Right lobe of liver (tissue), 4 donors: ENCODE measurements around the genes DNAJC5G and SNX17.

DNA sequence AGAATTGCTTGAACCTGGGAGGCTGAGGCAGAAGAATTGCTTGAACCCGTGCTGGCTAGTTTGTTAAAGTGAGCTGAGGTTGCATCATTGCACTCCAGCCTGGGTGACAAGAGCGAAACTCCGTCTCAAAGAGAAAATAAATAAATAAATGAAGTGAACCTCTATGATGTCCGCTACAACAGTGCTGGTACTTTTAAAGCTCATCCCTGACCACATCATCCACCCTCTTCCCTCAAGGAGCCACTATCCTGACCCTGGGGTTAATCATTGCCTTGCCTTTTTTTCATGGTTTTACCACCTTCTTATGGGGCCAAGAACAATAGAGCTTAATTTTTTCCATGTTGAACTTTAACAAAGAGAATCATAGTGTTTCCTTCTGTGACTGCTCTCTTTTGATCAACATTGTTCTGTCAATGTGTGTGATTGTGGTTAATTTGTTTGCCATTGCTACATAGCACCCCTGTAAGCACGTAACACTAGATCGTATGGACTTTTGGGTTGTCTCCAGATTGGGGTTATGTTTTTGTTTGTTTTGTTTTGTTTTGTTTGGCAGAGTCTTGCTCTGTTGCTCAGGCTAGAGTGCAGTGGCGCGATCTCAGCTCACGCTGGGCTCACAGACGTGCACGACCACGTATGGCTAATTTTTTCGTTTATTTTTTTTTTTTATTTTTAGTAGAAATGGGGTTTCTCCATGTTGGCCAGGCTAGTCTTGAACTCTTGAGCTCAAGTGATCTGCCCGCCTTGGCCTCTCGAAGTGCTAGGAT lies 17.0 kb upstream of the ATRAID start:
- PRO-cap, 4 experiments: peak in 4 of 4 experiments; most common plus-strand start position 577 of the sequence (in 1); most common minus-strand start position 394 of the sequence (in 4)
- RAMPAGE, long total RNA, 2 experiments: no peak in any of the 2 experiments

DNA sequence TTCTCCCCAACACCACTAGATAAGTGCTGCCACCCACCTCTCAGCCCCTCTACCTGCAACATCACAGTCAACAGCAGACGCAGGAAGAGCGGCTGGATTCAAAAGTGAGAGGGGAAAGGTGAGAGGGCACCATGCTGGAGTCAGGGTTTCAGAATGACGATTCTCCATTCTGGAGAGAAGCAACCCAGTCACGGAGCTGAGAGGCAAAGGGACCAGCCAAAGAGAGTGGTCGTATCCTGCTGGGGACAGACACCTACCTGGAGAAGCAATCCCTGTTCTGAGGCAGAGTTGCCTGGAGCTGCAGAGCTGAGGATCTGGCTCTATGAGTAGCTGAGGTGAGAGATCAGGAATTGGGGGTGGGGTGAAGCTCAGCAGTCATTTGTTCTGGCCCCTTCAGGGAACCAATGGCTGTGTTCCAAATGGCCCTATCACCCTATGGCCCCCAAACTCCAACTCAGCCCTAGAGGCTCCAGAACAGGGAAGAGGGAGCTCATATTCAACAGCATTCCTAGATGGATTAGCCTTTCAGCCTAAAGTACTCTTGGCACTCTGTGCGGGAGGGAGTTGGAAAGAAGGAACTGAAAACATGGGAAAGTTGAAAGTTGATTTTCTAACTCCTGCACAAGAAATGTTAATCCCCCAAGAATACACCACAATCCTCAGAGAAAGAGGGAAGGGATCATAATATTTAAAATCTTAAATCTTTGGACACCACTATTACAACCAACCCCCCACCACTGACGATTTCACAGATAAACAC lies 3.3 kb upstream of the ATRAID start:
- PRO-cap, 4 experiments: no peak in any of the 4 experiments
- RAMPAGE, long total RNA, 2 experiments: no peak in any of the 2 experiments

DNA sequence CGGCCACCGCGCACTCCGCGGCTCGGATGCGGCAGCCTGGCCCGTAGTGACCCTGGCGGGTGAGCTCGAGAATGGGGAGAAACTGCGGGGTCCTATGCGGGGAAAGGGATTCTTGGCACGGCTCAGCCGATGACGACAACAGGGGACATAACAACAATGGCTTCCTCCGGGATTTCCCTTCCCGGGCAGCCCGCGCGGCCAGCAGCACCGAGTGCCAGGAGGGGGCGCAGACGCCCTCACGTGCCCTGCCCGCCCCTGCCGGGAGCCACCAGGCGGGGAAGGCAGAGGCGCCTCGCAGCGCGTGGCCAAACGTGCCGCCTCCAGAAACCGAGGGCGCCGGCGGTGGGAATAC lies 2.1 kb upstream of the SLC30A3 start:
- PRO-cap, 4 experiments: no peak in any of the 4 experiments
- RAMPAGE, long total RNA, 2 experiments: no peak in any of the 2 experiments

DNA sequence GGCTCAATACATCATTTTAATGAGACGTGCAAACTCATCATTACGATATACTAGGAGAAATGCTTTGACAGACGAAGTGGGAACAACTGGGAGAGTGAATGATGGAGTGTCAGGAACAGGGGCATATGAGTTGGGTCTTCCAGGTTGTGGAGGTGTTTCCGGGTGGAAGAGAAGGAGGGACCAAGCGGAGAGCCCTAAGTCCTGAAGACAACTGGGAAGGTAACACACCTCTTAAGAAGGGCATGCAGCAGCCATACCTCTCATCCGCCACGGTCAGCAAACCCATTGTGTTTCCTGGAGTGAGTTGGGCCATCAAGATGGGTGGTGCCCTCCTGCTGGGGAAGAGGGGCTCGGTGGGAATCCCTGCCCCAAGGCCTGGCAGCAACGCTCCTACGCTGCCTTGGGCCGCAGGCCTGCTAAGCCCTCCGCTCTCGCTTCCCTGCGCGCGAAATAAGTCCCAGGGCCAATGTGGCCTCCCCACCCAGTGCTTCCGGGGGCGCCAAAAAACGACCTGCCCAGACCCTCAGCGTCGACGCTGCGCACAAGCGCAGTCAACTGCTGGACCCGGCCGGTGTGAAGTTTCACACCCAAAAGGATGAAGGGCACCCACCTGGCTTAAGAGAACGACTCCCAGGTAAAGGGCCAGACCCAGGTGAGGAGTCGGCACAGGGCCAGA lies at the start of gene DNAJC5G:
DNAJC5G (plus strand) TSS at position 514 of the 676 bp plus-strand sequence.
- PRO-cap, 4 experiments: no peak in any of the 4 experiments
- RAMPAGE, long total RNA, 2 experiments: no peak in any of the 2 experiments

DNA sequence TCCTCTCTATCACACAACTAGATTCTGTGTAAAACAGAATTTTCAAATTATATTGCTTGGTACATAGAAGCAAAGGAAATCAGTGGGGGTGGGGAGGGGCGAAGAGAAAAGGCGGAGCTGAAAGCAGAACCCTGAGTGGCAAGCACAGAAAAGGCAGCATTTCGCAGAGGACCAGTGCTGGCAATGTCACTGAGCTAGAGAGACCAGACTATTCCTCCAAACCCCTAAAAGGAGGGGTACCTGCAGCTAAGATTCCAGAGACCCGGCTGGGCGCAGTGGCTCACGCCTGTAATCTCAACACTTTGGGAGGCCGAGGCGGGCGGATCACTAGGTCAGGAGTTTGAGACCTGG lies 5.3 kb downstream of the UCN start:
- PRO-cap, 4 experiments: peak in 4 of 4 experiments; most common plus-strand start position 156 of the sequence (in 4)
- RAMPAGE, long total RNA, 2 experiments: no peak in any of the 2 experiments

GRCh38 chr2:27370516-27370799 lies at the start of gene SNX17:
SNX17 (plus strand) TSS chr2:27370616.
- PRO-cap, 4 experiments: peak in 4 of 4 experiments; most common plus-strand start chr2:27370636 (in 4)
- RAMPAGE, long total RNA, 2 experiments: start-site peak on the plus strand in 2 of 2 experiments, at chr2:27370609-27370641 at its widest, 658 to 659 reads per replicate

GRCh38 chr2:27384579-27385337 lies 4.2 kb upstream of the ZNF513 start:
- PRO-cap, 4 experiments: no peak in any of the 4 experiments
- RAMPAGE, long total RNA, 2 experiments: no peak in any of the 2 experiments

DNA sequence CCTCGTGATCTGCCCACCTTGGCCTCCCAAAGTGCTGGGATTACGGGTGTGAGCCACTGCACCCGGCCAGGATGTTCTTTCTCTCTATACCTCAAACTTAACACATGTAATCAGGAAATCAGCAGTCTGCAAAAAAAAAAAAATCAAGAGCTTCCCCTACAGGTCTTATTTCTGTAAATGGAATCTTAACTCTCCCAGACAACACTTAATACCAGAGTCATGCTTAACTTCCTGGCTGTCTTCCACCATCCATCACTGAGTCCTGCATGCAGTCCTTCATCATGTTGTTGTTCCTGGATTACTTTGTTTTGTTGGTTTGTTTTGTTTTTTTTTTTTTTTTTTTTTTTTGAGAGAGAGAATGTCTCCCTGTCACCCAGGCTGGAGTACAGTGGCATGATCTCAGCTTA lies 11.4 kb upstream of the ZNF513 start:
- PRO-cap, 4 experiments: no peak in any of the 4 experiments
- RAMPAGE, long total RNA, 2 experiments: no peak in any of the 2 experiments

DNA sequence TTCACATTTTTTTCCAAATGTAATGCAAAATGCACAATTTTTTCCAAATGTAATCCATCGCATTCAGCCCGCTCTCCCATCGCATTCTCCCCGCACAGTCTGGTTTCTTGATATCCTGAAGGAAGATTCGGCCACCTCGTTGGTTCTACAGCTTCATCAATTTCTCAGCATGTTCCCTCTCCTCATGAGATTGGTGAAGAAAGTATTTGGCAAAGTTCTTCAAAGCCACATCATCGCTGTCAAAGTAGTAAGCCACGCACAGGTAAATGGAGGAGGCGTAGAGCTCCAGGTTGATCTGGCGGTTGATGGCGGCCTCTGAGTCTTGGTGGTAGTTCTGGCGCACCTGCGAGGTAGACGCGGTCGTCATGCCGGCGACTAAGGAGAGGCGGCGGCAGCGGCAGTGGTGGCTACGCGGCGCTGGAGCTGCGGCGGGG lies 12.5 kb upstream of the ZNF513 start:
- PRO-cap, 4 experiments: no peak in any of the 4 experiments
- RAMPAGE, long total RNA, 2 experiments: no peak in any of the 2 experiments

DNA sequence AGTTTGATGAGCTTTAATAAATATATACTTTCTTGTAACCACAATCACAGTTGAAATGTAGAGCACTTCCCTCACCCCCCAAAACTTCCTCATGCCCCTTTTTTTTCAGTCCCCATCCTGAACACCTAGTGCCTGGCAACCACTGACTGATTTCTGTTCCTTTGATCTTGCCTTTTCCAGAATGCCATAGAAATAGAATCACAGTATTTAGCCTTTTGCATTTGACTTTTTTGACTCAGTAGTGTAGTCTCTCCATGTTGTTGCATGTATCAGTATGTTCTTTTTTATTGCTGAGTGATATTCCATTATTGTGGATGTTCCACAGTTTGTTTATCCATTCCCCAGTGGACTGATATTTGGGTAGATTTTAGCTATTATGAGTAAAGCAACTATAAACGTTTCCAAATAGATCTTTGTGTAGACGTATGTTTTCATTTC lies 14.0 kb downstream of the SUPT7L start:
- PRO-cap, 4 experiments: no peak in any of the 4 experiments
- RAMPAGE, long total RNA, 2 experiments: no peak in any of the 2 experiments

- PRO-cap, 4 experiments: peak in 4 of 4 experiments; most common plus-strand start chr2:27715768 (in 3); most common minus-strand start chr2:27715707 (in 3)
- RAMPAGE, long total RNA, 2 experiments: no peak in any of the 2 experiments
Observed at GRCh38 chr2:27714948-27715895, 51.5 kb downstream of the SLC4A1AP start.

GRCh38 chr2:27723289-27723677 lies 48.2 kb upstream of the MRPL33 start:
- PRO-cap, 4 experiments: peak in 4 of 4 experiments; most common plus-strand start chr2:27723544 (in 2)
- RAMPAGE, long total RNA, 2 experiments: no peak in any of the 2 experiments

GRCh38 chr2:27762824-27763087 lies 8.8 kb upstream of the MRPL33 start:
- PRO-cap, 4 experiments: no peak in any of the 4 experiments
- RAMPAGE, long total RNA, 2 experiments: no peak in any of the 2 experiments

DNA sequence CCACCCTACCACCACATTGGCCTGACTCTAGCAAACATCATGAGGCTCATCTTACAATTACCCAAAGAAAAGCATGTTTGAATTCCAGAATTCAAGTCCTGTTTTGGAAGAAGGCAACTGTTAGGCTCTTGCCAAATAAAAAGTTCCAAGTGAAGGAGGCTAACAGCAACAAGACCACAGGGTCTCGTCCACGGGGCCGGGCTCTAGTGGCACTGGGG lies 64.3 kb upstream of the FOSL2 start:
- PRO-cap, 4 experiments: no peak in any of the 4 experiments
- RAMPAGE, long total RNA, 2 experiments: no peak in any of the 2 experiments

DNA sequence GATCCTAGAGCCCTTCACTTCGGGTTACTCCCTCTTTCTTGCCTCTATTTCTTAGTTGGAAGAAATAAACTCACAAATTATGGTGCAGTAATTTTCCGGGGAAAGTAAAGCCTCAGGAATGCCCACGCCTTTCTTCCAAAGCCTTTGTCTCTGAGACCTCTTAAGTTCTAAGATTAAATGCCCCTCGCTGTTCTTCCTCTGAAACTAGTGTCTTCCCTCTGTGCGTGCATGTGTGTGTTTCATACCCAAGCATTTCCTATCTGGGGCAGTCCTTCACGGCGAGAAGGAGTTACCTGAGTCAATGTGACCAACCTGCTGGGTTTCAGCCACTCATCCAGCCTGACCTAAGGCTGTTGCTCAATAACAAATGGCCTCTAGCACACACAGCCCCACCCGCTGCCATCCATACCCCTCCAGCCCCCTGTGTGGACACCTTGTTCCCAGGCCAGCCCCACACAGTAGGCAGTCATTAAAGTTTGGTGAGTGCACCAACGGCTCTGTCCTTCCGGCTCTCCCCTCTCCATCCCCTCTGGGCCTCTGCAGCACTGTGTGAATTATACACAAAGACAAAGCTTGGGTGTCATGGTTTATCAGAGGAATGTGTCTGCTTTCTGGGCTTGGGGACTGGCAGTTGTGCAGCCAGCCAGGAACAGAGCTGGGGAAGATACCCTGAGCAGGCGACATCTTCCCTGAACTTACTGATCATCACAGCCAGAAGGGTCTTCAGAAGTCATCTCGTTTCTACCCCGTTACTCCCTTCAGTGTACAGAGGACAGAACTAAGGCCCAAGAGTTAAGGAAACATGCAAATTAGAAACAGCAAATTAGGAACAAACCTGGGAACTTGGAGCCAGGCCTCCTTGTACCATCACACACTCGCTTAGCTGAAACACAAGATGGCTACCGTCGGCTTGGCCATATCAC lies 53.7 kb upstream of the FOSL2 start:
- PRO-cap, 4 experiments: peak in 4 of 4 experiments; most common minus-strand start position 262 of the sequence (in 4)
- RAMPAGE, long total RNA, 2 experiments: no peak in any of the 2 experiments

GRCh38 chr2:28408682-28409870 lies 16.4 kb downstream of the FOSL2 start:
- PRO-cap, 4 experiments: peak in 2 of 4 experiments; most common plus-strand start chr2:28409328 (in 1); most common minus-strand start chr2:28409277 (in 1)
- RAMPAGE, long total RNA, 2 experiments: no peak in any of the 2 experiments

GRCh38 chr2:28411274-28411524 lies 18.5 kb downstream of the FOSL2 start:
- PRO-cap, 4 experiments: no peak in any of the 4 experiments
- RAMPAGE, long total RNA, 2 experiments: no peak in any of the 2 experiments

- PRO-cap, 4 experiments: no peak in any of the 4 experiments
- RAMPAGE, long total RNA, 2 experiments: no peak in any of the 2 experiments
Observed at GRCh38 chr2:28417026-28417630, 24.5 kb downstream of the FOSL2 start.

- PRO-cap, 4 experiments: no peak in any of the 4 experiments
- RAMPAGE, long total RNA, 2 experiments: no peak in any of the 2 experiments
Observed at GRCh38 chr2:28417687-28418029, 25.0 kb downstream of the FOSL2 start.

DNA sequence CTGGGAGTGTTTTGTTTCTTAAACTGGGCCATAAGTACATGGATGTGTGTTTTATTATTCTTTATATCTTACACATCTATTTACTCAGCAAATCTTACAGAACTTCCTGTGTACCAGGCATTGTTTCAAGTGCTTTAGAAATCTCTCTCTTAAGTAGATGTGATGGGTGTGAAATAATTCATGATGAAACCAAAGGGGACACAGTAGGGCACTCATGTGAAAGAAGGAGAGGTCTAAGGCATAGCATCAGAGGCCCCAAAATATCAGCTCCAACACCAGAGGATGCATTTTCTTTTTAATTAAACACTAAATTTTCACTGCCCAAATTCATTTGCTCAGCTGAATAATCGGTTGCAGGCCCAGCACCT lies 107.5 kb downstream of the PLB1 start:
- PRO-cap, 4 experiments: no peak in any of the 4 experiments
- RAMPAGE, long total RNA, 2 experiments: no peak in any of the 2 experiments